Measurements from ENCODE around the genes NADK2 and CPLANE1.

- RRBS = no CpG with 5 or more reads among the region's 1 CpG
Observed at GRCh38 chr5:34063176-34063792, 20.3 kb upstream of the C1QTNF3 start.

- RRBS = no CpG with 5 or more reads among the region's 7 CpGs
Observed at GRCh38 chr5:34181264-34181482, 138.2 kb upstream of the C1QTNF3 start.

DNA sequence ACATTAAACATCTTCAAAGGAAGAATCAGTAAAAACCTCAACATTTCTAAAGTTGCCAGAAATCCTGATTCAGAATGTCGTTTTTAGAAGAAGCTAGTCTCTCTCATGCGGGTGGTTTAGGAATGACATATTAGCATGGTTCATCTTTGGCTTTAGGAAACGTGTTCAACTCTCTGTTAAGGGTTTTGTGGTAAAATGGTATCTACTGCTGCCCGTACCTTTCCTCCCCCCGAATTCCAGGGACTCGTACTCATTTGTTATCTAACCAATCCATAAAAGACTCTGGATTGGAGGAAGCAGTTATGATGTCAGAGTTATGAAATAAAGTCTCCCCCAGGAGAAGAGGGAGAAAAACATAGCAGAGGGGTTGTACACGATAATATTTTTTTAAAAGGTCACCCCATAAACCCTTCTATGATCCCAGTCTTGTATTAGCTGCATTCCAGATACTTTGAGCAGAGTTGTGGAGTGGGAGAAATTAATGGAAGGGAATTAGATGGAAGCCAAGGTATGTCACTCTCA lies 31.1 kb downstream of the RAI14 start:
- RRBS = no CpG with 5 or more reads among the region's 7 CpGs

DNA sequence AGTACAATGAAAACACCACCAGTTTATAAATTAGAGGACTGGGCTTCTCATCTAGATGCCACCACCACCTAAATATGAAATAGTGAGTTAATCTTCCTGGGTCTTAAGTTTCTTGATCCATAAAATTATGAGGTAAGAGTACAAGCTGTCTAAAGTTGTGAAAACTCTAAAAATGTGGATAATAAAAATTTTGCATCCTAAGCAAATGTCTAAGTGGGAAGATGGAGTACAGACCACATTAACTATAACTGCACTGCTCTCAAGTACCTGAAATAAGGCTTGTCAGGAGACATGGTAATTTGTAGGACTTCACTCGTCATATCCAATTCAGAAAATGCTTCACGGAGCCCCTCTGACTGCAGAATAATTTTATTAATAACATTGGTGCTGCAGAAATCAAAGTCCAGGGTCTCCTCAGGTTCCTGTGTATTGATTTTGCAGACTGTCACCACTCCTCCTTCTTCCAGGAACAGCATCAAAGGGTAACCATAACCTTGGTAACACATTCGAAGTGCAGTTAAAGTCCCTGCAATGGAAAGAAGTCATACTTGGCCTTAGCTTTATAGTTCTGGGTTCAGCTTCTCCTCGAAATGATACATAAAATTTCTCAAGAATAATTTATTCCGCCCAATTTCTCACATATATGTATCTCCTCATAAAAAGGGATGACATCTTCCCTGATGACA lies 3.9 kb downstream of the RAD1 start:
- RRBS = no CpG with 5 or more reads among the region's 5 CpGs

DNA sequence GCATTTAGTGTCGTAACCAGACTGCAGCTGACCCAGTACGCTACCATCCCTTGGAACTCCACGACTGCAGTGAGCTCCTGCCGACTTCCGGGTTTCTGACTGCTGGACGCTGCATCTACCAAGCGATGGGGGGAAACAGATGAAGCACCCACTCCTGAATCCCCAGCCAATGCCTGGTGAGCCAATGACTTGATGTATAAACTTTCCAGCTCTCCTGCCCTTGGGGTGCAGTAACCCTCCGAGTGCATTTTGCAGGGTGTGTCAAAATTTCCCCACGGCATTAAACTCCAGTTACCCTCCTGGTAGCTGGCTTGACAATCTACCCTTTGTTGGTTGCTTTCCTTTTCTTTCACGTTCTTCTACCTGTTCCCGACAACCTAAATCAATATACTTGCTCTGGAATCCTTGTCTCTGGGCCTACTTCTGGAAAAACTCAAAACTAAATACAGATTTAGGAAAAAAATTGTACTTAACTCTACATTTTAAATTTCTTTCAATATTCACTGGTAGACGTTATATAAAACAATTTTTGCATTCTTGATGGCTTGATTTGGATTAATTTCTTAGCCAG lies 174.6 kb upstream of the PRLR start:
- RRBS = no CpG with 5 or more reads among the region's 12 CpGs

GRCh38 chr5:35478834-35479874 lies 138.5 kb upstream of the SPEF2 start:
- RRBS = no CpG with 5 or more reads among the region's 5 CpGs

DNA sequence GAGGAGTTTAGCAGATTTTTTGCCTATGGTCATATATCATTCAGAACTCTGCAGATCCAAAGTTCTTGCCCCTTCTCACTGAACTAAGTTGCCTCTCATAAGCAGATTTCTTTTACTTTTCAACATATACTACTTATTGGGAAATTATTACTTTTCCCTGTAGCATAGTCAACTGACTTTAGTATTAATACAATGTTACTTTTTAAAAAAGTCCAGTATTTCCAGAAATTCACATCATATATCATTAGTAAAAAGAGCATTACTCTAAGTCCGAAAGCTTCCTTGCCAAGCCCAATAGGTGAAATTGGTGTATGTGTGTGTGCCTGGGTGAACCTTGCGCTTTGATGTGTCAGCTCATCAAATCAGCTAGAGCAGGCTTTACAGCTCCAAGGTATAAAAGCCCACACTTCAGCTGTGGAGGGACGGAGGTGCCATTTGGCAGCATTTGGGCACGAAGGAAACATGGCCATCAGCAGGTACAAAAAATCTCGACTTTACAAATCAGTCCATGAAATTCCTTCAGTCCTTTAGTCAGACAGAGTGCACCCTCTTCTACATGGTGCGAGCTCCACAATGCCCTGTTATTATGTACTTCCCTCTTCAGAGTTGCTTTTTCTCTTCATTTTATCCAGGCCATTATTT lies 76.5 kb upstream of the IL7R start:
- RRBS = no CpG with 5 or more reads among the region's 6 CpGs

DNA sequence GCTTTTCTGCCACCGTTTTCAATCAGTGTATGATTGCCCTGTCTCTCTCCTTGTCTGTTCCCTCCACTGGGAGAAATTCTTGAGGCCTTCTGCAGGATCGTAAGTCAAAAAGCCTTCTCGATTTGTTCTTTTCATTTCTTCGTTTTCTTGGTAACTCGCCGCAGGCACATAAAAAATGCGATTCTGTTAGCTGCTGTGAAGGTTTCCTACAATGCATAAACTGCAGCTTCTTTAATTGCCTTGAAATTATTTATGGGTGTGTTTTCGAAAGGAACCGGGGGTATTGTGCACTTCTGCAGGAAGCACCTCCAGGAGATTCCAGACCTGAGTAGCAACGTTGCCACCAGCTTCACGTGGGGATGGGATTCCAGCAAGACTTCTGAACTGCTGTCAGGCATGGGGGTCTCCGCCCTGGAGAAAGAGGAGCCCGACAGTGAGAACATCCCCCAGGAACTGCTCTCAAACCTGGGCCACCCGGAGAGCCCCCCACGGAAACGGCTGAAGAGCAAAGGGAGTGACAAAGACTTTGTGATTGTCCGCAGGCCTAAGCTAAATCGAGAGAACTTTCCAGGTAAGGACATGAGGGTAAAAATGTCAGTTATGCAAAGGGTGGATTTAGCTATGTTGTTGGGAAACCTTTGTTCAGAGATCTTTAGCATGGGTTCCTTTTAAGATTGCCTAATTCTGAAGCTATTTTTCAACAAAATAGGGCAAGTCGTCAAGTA lies 723 bp downstream of the SKP2 start:
- RRBS = no CpG with 5 or more reads among the region's 19 CpGs

- RRBS = 1% methylated on average over 33 of the region's 89 CpGs
Observed at GRCh38 chr5:36241726-36242649, at the start of gene NADK2. Gene NADK2 (minus strand): TSS chr5:36241925.

DNA sequence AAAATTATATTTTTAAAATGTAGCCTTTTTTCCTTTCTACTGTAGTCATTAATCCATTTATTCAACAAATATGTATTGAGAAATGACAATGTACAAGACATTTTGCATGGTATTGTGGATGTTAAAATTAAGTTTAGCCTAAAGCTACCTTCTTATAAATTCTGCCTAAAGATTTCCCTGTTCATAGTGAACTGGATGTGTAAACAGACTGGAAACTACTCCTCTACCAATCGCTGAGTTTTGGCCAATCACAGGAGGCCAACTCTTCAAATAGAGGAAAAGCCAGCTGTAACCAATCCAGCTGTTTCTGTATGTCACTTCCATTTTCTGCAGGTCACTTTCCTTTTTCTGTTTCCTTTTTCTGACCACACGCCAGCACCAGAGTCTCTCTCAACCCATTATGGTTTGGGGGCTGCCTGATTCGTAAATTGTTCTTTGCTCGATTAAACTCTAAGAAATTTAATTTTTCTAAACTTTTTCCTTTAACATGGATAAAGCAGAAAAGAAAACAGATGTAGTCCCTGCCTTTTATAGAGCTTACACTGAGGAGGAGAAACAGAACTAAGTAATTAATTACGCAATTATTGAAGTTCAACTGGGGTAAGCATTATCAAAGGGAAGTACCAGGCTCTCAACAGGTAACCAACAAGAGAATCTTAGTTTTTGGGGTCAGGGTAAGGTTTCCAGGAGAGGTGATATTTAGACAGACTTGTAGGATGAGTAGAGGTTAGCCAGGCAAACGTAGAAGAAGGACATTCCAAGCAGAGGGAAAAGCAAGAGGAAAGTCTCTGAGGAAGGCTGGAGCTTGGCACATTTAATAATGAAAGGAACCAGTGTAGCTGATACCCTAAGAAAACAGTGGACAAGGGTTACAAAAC lies 27.7 kb downstream of the RANBP3L start:
- RRBS = no CpG with 5 or more reads among the region's 6 CpGs

DNA sequence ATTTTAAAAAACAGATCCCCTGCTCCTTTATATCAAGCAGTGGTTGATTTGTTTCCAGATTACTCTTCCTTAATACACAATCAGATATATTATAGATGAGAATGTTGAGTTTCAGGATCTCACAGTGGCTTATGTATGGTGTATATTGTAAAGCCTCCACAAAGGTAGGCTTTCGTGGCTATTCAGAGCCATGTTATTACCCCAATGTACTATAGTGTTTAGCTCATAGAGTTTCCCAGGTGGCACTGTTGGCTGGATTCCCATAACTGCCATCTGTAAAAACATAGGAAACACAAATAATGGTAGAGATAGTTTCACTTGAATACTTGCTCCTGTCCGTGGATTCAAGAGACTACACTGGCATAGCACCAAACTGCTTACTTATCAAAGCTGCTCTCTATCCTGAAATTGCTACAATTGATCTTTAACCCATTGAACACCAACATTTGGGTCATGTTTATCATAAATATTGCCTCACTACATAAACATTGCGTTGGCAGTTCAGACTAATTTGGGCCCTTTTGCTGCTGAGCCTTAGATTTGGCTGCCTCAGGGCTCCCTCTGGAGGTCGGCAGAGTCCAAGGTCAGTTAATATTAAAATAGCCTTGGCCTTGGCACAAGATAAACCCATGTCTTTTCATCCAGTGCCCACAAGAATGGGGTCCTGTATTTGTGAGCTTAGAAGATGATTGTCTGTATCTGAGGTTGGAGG lies 3.8 kb upstream of the RANBP3L start:
- RRBS = no CpG with 5 or more reads among the region's 4 CpGs

DNA sequence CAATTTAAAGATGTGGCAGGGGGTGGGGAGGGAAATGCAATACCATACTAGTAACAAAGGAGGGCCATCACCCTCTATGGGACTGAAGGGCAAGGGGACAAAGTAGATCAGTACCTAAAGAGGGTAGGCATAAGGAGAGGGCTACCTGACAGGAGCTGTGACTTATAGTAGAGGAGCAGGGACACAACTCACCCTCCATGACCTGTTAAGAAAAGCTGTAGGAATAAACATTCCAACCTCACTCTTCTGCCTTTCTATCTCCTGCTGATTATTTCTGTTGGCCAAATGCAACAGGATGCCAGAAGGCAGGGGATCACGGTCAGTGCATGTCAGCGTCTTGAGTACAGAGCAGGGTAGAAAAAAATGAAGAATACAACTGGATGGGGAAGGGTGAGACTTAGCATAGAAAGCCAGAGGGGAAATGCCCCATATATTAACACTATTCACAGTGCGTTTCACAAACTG lies 31.3 kb upstream of the SLC1A3 start:
- RRBS = no CpG with 5 or more reads among the region's 3 CpGs

GRCh38 chr5:36648346-36648610 lies 41.9 kb downstream of the SLC1A3 start:
- RRBS = no CpG with 5 or more reads among the region's 3 CpGs

DNA sequence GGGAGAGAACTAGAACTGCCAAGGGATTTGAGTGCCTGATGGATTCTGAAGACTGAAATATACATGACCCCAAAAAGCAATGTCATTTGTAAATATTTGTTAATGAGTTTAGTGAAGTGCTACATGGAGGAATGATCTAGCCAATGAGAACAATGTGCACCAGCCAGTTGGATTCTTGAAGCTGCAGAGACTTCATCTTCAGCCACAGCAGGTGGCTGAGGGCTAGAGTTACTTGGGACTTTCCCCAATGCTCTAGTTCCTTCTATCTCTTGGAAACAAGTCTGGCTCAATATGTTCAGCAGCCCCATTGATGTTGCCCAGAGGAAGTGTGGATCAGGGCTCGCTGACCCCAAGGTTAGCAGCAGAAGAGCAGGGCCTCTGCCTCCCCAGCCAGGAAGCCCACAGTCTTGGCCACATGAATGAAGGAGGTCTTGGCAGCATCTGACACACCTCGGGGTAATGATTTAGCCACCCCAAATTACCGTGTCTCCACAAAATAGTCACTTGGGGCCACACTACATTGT lies 117.5 kb downstream of the SLC1A3 start:
- RRBS = no CpG with 5 or more reads among the region's 3 CpGs

DNA sequence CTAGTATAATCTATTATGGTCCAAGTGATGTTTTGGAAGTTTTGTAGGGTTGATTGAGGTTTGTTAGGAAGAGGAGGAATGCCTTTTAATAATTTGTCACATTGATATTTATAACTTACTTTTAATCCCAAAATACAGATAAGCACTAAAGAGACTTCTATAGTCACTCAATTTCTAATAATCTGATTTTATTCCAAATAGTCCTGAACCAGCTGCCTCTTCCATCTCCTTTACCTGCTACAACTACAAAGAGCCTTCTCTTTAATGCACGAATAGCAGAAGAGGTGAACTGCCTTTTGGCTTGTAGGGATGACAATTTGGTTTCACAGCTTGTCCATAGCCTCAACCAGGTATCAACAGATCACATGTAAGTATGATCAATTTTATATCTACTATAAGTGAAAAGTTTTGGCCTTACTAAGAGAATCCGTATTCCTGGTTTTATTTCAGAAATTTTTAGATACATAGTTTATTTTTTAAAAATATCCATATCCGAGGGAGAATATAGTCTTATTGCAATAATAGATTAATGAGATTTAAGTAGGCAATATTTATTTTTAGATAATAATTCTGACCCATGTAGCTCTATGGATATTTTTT lies 78.8 kb downstream of the NIPBL start:
- RRBS = no CpG with 5 or more reads among the region's 3 CpGs

DNA sequence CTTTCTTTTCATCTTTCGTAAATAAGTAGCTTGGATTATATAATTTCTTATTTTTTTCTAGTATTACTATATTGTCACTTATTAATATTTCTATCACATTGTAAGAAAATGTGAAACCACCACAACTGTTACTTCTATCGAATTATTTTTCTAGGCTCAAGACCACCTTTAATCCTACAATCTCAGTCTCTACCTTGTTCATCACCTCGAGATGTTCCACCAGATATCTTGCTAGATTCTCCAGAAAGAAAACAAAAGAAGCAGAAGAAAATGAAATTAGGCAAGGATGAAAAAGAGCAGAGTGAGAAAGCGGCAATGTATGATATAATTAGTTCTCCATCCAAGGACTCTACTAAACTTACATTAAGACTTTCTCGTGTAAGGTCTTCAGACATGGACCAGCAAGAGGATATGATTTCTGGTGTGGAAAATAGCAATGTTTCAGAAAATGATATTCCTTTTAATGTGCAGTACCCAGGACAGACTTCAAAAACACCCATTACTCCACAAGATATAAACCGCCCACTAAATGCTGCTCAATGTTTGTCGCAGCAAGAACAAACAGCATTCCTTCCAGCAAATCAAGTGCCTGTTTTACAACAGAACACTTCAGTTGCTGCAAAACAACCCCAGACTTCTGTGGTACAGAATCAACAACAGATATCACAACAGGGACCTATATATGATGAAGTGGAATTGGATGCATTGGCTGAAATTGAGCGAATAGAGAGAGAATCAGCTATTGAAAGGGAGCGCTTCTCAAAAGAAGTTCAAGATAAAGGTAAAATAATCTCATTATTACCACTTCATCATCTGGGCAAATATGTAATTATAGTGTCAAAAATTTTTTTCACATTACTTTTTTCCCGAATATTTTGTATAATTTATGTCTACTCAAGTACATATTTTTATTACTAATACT lies 99.3 kb downstream of the NIPBL start:
- RRBS = no CpG with 5 or more reads among the region's 10 CpGs

DNA sequence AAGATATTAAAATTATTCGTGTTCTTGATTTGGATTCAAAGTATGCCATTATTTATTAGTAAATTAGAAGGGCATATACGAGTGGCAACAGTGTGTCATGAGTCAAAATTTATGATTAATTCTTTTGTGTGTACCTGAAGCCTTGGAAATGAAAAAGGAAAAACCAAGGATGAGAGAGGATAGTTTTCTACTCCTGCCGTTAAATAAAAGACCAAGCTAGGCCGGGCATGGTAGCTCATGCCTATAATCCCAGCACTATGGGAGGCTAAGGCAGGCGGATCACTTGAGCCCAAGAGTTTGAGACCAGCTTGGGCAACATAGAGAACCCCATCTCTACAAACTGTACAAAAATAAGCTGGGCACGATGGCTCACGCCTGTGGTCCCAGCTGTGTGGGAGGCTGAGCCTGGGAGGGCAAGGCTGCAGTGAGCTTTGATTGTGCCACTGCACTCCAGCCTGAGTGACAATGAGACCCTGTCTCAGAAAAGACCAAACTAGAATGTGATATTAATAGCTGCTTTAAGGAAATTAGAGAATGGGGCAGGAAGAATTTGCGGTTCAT lies 158.3 kb downstream of the NIPBL start:
- RRBS = no CpG with 5 or more reads among the region's 8 CpGs

GRCh38 chr5:37248777-37249929 lies at the start of gene CPLANE1:
Gene CPLANE1 (minus strand): TSS chr5:37249376.
- RRBS = 2% methylated on average over 44 of the region's 103 CpGs

- RRBS = no CpG with 5 or more reads among the region's 6 CpGs
Observed at GRCh38 chr5:37249930-37250297, 738 bp upstream of the CPLANE1 start.